Cardiac septum (tissue), 1 donor: Measurements from ENCODE around the genes GLRA2, ASB9 and CDKL5.

- PRO-cap = no peak
Observed at GRCh38 chrX:13937734-13937983, 92.0 kb downstream of the GEMIN8 start.

DNA sequence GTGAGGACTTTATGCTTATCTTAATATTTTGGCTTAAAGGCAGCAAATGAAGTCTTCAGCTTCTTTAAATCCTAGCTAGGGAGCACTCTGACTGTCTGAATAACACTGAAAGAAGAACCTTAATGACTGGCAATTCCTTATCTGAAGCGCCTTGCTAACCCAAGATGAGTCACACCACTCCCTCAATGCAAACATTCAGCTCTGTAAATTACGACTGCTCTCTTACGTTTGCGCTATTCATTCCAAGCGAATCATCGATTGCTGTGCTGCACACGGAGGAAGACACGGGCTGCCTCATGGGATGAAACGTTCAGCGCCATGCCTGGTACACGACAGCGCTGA lies 35.2 kb upstream of the GEMIN8 start:
- PRO-cap = no peak

GRCh38 chrX:14529193-14530104 lies at the start of gene GLRA2:
Gene GLRA2 (plus strand): TSS chrX:14529536.
- PRO-cap = no peak

- PRO-cap = bidirectional peak, plus-strand start at chrX:14926783, minus-strand start at chrX:14926665
Observed at GRCh38 chrX:14926503-14926993, 53.3 kb downstream of the MOSPD2 start.

DNA sequence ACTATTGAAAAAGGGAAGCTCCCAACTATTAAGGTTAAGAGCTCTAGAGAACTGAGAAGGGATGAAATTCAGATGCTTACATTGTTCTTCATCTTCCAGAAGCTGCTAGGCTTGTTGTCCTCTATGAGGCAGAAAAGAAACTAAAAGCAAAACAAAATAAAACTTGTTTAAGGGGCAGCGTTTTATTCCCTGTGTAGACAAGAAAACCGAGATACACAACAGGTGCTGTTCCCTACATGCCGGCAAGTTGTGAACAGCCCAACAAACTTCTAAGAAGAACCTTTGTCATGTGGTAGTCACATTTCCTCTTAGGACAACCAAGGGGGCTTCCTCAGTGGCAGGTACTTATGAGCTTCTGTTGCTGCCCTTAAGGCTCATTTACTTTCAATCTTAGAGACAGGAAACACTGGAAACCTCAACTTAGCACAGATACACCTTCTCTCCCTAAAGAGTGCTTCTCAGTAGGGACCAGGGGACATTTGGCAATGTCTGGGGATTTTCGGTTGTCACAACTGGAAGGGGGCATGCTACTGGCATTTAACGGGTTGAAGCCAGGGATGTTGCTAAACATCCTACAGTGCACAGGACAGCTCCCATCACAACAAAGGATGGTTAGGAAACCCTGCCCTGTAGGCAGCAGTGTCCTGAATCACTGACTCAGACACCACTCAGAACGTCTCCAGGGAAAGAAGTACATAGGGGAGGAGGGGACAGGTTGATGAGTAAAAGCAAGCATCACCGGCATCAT lies 111.1 kb downstream of the ASB9 start:
- PRO-cap = no peak

- PRO-cap = no peak
Observed at GRCh38 chrX:15268876-15269496, 897 bp downstream of the ASB9 start.

GRCh38 chrX:15269563-15270501 lies at the start of gene ASB9:
Gene ASB9 (minus strand): TSS chrX:15270083.
- PRO-cap = unidirectional peak, plus-strand start at chrX:15270267

- PRO-cap = no peak
Observed at GRCh38 chrX:15277483-15278118, 7.7 kb upstream of the ASB9 start.

DNA sequence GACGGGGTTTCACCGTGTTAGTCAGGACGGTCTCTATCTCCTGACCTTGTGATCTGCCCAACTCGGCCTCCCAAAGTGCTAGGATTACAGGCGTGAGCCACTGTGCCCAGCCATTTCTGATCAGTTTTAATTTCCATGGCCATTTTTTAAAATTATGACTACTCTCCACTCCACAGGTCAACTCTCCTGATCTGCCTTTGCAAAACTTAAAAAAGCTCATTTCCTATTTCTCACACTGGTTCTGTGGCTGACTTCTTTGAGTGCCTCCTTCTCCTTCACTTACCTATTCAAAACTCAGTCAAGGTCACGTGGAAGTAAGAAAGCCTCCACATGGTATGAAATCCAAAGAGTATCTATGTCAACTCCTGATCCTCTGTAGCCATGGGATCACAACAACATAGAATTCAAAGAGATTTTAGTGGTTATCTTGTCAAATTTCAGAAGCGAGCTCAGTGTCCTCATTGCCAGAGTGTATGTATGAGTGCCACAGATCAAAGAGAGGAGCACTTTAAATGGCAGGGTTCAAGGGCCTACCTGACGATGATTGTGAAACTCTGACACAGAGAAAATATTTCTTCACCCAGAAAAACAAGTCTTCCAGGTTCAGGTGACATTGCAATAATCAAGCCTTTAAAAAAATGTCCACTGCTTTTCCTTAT lies 1.0 kb upstream of the ACE2 start:
- PRO-cap = no peak

- PRO-cap = no peak
Observed at GRCh38 chrX:15873317-15873752, 18.7 kb upstream of the AP1S2 start.

DNA sequence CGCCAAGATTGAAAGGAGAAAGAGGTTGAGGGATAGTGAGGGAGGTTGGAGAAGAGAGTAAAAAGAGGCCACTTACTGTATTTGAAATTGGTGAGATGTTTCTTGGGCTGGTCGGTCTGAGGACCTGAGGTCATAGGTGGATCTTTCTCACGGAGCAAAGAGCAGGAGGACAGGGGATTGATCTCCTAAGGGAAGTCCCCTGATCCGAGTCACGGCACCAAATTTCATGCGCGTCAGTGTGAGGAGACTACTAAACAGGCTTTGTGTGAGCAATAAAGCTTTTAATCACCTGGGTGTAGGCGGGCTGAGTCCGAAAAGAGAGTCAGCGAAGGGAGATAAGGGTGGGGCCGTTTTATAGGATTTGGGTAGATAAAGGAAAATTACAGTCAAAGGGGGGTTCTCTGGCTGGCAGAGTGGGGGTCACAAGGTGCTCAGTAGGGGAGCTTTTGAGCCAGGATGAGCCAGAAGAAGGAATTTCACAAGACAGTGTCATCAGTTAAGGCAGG lies 16.6 kb downstream of the MAGEB17 start:
- PRO-cap = no peak

DNA sequence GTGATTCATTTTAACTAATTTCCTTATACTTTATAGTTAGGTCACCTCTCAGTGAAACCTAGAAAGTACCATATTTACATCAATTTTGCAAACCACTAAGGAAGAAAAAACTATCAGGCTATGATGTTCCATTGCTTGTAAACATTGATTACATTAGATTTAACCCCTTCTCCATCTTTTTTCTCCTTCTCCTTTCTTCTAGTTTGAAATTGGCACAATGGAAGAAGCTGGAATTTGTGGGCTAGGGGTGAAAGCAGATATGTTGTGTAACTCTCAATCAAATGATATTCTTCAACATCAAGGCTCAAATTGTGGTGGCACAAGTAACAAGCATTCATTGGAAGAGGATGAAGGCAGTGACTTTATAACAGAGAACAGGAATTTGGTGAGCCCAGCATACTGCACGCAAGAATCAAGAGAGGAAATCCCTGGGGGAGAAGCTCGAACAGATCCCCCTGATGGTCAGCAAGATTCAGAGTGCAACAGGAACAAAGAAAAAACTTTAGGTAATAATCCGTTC lies 32.2 kb downstream of the TXLNG start:
- PRO-cap = no peak

DNA sequence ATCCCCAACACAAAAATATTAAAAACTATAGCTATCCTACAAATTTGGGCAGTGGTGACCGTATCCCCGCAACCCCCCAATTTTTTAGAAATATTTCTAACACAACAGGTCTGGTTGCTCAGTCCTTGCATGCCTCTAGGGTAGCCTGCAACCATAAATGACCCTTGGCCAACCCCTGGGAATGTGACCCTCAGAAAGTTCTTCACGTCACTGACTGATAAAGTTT lies 12.4 kb downstream of the RBBP7 start:
- PRO-cap = no peak

GRCh38 chrX:17152175-17152907 lies 205.9 kb downstream of the REPS2 start:
- PRO-cap = no peak

DNA sequence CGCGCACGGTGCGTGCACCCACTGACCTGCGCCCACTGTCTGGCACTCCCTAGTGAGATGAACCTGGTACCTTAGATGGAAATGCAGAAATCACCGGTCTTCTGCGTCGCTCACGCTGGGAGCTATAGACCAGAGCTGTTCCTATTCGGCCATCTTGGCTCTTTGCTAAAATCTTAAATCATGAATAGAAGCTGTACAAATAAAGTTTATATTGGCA lies 26.7 kb upstream of the NHS start:
- PRO-cap = no peak

DNA sequence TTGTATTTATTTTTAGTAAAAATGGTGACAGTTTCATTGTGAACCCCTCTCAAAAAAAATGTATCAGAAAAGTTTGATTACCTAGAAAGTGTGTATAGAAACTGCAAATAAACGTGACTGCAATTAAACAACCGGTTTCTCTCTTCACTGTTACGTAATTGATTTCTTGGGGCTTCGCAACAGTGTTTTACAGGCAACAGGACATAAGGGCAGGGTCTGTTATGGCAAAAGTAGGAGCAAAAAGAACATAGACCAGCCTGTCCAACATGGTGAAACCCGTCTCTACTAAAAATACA lies 1.5 kb upstream of the SCML1 start:
- PRO-cap = no peak

- PRO-cap = no peak
Observed at GRCh38 chrX:18026014-18026629, 165.0 kb upstream of the RAI2 start.

DNA sequence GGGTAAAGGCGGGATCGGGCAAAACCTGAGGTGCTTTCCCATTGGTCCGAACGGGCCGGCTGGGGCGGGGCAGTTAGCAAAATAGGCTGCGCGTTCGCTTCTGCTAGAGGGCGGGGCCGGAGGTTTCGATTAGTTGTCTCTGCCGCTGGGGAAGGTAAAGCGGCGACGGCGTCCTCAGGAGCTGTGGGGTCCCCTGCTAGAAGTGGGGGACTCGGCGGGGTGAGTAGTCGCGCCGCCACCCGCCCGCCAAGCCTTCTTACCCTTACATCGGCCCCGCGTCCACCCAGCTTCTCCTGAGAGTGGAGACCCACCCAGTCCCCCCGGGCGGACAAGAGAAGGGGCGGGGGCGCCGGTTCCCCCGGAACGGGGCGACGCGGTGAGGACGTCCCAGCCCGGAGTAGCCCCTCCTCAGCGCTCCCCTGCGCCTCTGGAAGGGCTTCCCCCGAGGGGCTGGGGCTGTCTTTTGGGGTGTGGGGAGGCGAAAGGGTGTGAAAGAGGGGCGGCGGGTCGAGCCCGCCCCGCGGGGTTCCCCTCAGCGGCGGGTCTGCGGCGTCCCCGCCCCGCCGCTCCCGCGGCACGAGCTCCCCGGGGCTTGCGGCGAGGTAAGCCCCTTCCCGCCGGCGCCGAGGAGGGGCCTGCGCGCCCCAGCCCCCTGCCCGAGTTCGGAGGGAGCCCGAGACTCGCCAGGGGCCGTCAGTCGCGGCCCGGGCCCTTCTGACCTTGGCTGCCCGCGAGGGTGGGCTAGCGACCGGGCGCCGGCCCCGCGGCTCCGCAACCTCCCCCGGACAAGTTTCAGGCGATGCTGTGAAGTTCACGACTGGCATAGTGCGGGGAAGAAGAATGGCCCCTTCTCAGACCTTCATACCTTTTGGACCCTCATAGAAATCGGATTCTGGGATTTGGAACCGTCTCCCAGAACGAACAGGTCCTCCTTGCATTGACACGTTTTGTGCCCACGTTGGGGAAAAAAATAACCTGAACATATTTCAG lies at the start of gene CDKL5:
Gene CDKL5, plus strand, starts transcription at position 132 of the 990 bp plus-strand sequence.
- PRO-cap = bidirectional peak, plus-strand start at position 132 of the sequence, minus-strand start outside the sequence

DNA sequence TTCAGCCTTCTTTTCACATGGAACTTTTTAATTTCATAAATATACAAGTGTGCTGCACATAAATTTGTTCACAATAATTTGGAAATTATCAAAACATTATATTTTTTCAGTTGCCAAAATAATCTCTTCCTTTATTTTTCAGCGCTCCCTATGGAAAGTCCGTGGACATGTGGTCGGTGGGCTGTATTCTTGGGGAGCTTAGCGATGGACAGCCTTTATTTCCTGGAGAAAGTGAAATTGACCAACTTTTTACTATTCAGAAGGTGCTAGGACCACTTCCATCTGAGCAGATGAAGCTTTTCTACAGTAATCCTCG lies 84.1 kb downstream of the RS1 start:
- PRO-cap = no peak

DNA sequence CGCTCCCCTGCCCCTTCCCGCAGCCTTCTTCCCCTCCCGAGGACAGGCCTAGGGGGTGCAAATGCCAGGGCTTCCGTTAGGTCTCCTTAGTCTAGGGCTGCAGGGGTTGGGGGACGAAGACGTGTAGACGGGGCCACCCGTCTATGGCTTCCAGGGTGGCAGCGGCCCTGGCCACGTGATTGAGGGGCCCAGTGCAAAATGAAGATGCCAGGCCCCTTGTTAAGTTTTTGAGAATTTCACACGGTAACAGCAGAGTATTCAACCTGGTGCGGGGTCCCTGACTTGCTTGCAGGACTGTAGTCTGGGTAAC lies 3.5 kb upstream of the RS1 start:
- PRO-cap = no peak